ENCODE measurements around the gene DZANK1.

DNA sequence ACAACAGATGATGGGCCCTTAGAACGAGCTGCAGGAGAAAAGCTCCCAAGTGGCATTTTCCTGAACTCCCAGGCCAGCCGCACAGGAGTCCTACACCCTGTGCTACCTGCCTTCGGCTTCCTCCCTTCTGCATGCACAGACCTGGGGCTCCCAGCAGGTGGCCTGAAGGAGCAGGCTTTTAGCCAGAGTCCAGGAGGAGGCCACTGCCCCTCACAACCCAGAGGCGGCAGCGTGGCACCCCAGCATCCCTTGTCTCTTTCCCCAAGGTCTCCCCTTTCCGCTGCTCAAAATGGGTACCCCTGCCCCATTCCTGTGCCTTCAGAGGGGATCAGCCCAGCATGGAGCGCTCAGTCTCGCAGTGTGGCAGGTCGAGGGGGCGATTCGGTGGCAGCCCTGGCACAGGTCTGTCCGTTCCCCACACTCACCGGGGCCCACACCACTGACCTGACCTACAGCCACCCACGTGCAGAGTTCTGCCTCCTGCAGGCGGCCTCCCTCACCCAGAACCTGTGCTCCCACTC lies 41.6 kb downstream of the DSTN start:
- PRO-cap, result no peak

DNA sequence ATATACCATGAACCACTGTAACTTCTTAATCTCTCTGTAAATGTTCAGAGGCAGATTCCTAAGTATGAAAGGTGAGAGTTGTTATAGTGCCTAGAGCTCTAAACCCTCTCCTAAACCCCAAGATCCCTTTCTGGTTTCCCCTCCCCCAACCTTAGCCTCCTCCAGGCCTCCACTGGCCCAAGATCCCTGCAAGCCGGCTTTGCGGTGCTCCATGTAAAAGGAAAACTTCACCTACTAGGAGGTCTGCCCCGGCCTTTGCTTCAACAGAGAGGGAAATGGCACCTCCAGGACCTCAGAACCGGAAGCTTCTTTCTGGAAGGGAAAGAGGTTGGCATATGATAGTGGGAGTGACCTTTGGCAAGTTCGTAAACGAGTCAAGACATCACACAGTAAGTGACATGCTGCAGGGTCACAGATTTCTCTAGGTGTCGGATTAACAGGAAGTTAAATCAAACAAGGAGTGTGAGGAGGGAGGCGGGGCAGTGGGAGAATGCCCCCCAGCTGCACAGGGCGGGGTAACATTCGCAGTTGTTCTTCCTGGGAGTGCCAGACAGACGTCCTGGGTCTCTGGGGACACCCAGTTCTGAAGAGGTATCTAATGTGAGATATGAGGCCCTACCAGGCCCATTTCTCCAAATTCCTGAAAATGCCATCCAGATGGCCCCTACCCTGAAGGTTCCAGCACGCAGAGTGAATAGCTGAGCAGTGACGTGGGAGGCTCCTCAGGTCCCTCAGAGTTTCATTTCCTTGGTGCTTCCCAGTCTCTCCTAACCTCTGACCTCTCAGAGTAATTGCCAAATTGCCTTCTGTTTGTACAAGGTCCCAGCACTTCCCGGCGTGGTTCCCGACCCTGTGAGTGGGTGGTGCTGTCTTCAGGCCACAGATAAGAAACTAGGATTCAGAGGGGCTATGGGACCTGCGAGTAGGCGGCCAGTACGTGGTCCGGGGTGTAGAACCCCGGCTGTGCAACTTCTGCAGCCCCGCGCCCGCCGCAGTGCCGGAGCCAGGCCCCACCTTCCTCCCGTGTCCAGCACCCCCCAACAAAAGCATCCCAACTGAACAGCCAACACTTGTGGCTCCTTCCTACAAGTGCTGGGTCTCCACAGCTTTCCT lies 1.9 kb downstream of the RRBP1 start:
- PRO-cap, result bidirectional peak, plus-strand start at position 527 of the sequence, minus-strand start at position 309 of the sequence; unidirectional peak, plus-strand start at position 828 of the sequence; unidirectional peak, plus-strand start at position 901 of the sequence

GRCh38 chr20:17916317-17916884 lies 52.2 kb downstream of the SNX5 start:
- PRO-cap, result no peak

- PRO-cap, result no peak
Measured at GRCh38 chr20:17964357-17965659, 3.8 kb downstream of the SNX5 start.

DNA sequence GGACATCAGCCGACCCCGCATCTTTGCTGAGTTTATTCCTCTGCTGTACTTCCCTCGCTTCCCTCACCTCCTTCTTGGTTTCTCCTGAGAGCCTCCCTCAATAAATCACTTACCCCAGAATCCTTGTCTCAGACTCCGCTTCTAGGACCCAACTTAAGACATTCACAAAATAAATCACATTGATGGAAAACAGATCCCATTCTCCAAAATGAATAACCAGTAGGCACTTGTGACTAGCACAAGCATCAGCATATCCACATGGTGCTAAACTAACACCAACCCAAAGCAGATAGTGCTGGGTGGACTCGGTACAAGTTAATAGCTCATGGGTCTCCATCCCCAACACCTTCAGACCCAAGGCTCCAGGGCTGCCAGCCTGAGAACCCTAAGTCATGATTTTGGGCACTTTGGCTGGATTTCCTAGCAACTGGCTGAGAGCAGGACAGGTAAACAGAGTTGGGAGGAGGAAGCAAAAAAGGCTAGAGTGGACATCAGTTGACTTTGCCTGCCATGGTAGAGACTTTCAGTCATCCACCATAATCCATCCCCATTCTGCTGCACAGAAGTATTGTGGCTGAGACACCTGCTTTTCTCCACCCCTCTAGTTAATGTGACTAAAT lies 39.2 kb downstream of the OVOL2 start:
- PRO-cap, result no peak

GRCh38 chr20:18394248-18394684 lies 72.6 kb downstream of the DZANK1 start:
- PRO-cap, result no peak

DNA sequence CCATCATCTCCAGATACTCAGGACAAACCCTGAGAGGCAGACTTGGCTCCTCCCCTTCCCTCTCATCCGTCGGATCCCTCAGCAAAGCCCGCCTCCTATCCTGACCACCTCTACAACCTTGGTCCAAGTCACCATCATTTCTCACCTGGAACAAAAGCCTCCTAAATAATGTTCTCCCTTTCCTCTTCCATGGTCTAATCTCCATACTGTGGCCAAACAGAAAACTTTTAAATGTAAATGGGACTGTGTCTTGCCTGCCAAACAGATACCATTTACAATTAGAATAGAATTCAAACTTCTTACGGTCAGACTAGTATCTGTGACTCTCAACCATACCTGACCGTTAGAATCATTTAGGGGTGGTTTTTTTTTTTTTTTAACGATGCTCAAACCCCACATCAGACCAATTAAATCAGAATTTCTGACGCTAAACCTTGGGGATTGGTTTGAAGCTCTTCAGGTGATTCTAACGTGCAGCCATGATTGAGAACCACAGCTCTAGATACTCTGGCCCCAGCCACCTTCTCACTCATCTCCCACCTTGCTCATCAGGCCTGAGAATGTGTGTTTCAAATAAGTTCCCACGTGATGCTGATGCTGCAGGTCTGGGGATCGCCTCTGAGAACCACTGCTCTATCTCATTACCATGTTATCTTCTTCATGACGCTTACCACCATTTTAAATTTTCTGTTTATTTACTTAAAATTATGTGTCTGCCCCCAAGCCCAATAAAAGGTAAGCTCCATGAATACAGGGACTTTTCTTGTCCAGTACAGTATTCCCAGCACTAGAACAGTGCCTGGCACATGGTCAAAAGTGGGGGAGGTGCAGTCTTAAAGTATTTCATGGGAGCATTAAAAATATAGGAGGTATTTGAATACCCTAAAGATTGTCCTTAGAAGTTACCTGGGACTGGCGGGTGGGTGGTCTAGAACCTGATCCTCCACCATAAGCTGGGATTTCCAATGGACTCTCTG lies 14.8 kb downstream of the DZANK1 start:
- PRO-cap, result no peak

GRCh38 chr20:18466447-18467249 lies at the start of gene DZANK1:
TSS of gene DZANK1 (minus strand) at chr20:18467030.
- PRO-cap, result unidirectional peak, minus-strand start at chr20:18466774; unidirectional peak, minus-strand start at chr20:18467030

DNA sequence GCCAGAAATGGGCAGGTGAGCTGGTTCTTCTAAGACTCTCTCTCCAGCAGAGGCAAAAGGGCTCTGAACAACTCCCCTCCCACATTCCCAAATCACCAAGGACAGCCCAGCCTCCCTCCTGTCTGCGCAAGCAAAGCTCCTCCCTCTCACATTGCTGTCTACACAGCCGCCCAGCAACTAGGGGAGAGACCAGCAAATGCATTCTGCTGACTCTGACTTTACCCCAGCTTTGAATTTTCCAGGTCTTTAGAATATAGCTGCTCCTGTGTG lies 205.9 kb upstream of the RIN2 start:
- PRO-cap, result no peak

DNA sequence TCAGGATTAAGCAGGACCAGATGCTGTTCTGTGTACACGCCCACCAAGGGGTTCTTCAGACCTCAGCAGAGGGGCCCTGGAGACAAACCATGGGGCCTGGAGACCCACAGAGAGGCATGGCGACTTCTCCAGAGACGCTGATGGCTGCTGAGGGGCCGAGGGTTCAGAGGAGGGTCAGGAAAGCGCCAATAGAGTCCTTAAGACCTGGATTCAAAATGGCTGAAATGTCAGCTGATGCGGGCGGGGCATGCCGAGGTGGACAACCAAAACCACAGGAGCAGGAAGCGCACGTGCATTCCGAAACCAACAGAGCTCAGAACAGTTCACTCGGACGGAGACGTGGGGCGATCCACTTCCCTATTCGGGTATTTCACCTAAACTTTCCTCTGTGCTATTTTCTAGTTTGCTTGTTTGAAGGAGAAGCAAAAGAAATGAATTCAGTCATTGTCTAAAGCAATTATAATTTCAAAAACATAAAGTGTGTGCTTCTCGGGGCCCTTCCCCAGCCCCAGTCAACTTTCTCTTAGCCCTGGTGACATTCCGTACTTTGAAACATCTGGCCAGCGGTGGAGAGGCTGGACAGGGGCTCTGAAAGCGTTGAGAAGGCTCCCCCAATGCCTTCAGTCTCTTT lies 99.8 kb upstream of the RIN2 start:
- PRO-cap, result no peak

DNA sequence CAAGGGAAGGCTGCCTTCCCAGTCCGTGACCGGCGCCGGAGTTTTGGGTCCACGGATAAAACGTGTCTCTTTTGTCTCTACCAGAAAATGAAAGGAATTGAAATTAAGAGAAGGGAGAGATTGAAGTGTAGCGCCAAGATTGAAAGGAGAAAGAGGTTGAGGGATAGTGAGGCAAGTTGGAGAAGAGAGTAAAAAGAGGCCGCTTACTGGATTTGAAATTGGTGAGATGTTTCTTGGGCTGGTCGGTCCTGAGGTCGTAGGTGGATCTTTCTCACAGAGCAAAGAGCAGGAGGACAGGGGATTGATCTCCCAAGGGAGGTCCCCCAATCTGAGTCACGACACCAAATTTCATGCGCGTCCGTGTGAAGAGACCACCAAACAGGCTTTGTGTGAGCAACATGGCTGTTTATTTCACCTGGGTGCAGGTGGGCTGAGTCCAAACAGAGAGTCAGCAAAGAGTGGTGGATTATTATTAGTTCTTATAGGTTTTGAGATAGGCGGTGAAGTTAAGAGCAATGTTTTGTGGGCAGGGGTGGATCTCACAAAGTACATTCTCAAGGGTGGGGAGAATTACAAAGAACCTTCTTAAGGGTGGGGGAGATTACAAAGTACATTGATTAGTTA lies 1.9 kb upstream of the RIN2 start:
- PRO-cap, result no peak

DNA sequence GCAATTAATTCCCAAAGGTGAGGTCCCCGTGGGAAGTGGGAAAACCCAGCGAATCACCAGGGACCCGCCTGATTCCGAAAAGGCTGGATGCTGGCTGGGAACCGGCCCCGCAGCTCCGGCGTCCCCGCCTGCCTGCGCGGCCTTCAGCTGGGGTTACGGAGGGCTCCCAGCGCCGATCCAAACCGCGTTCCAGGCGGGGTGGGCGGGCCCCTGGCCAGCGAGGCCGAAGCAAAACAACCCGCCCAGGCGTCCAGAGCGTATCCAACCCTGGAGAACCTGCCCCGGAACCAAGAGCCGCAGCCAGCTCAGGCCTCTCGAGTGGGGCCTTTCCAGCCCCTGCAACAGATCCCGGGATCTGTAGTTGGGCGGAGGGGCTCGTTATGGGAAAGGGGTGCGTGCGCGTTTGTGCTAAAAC lies 704 bp upstream of the RIN2 start:
- PRO-cap, result bidirectional peak, plus-strand start at position 71 of the sequence, minus-strand start outside the sequence; bidirectional peak, plus-strand start at position 272 of the sequence, minus-strand start at position 155 of the sequence

GRCh38 chr20:19774597-19774896 lies 16.5 kb downstream of the RIN2 start:
- PRO-cap, result no peak

- PRO-cap, result no peak
Measured at GRCh38 chr20:19786205-19786790, 28.2 kb downstream of the RIN2 start.

DNA sequence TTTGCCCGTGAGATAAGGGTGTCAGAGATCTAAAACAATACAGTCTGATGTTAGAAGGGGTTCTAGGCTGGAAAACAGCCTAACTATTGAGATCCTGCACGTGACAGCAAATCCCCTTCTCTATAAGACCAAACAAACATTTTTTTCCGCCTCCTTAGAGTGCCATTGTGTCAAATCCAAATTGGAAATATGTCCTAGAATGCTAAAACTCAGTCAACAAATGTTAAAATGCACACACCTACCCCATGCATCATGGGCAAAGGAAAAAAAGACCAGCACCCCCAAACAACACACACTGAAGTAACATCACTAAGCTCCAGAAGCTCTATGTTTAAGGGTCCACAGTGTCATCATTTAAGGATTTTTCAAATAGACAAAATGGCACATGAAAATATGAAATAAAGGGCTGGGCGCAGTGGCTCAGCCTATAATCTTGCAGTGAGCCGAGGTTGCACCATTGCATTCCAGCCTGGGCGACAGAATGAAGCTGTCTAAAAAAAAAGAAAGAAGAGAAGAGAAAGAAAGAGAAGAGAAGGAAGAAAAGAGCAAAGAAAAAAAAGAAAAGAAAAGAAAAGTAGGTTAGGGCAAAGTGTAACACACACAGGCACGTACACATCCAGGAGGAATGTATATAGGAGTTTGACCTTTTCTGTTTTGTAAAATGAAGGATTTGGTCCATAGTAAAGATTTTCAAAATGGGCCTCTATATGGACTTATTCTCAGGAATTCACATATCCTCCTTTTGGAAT lies 37.7 kb downstream of the RIN2 start:
- PRO-cap, result no peak

DNA sequence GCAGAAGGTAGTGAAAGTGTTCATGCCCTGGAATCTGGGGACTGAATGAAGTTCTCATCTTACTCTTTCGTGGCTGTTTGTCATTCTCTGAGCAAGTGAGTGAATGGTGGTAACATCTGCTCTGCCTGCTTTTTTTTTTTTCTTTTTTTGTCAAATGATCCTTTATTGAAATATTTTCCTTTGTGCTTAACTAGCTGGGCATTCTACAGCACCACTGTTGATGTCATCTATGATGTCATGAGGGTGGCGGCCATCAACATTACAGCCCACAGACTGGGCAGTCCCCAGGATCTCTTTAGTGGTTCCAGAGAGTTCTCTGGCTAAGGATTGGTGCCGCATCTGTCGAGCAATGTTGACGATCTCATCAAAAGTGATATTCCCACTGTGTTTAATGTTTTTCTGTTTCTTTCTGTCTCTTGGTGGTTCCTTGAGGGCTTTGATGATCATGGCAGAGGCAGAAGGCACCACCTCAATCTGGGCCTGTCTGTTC lies 65.2 kb downstream of the RIN2 start:
- PRO-cap, result no peak

DNA sequence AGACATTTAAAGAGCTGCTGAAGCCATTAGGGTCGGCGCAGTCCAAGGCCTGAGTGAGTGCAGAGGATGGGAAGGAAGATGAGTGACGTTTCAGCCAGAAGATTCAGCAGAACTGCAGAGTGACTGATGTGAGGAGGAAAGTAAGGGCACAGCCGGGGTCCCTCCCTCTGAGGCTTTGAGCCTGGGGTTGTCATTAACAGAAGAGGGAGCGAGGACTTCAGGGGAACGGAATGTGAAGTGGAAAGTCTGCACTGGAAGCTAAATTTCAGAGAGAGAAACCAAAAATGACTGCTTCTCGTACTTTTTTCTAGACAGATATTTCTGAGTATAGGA lies 117.7 kb downstream of the RIN2 start:
- PRO-cap, result no peak

DNA sequence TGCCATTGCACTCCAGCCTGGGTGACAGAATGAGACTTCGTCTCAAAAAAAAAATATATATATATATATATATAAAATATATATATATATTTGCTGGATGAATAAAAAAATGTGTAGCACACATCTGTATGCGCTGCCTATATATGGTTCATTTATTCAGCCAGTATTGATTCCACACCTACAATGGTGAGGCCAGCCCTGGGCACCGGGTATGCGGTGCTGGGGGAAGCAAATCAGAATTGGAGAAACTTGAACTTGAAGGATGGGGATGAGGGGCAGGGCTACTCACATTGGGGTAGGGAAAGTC lies 113.0 kb upstream of the NAA20 start:
- PRO-cap, result no peak

GRCh38 chr20:19921017-19921971 lies 95.9 kb upstream of the NAA20 start:
- PRO-cap, result unidirectional peak, plus-strand start at chr20:19921469

GRCh38 chr20:19974614-19975425 lies 42.3 kb upstream of the NAA20 start:
- PRO-cap, result no peak